Measurements from ENCODE around the genes HNRNPUL2 and TTC9C.

GRCh38 chr11:62516754-62517502 lies 29.7 kb downstream of the AHNAK start:
- PRO-cap = no peak
- RAMPAGE, long total RNA = no peak

- PRO-cap = no peak
- RAMPAGE, long total RNA = no peak
Measured at GRCh38 chr11:62533618-62534244, 12.9 kb downstream of the AHNAK start.

DNA sequence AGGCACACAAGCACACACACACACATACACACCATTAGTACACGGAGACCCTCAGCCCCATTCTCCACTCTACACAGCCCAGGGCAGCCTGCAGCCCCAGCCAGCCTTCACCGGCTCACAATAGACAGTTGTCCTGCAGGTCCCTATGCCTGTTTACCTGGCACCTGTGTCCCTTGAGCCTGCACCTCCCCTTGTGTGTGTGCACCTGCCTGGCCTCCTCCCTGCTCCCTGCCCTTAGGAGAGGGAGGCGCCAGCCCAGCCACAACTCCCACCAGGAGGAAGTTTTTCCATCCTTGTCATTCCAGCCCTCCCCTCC lies 4.5 kb downstream of the AHNAK start:
- PRO-cap = no peak
- RAMPAGE, long total RNA = no peak

GRCh38 chr11:62542748-62543766 lies 3.5 kb downstream of the AHNAK start:
- PRO-cap = no peak
- RAMPAGE, long total RNA = no peak

DNA sequence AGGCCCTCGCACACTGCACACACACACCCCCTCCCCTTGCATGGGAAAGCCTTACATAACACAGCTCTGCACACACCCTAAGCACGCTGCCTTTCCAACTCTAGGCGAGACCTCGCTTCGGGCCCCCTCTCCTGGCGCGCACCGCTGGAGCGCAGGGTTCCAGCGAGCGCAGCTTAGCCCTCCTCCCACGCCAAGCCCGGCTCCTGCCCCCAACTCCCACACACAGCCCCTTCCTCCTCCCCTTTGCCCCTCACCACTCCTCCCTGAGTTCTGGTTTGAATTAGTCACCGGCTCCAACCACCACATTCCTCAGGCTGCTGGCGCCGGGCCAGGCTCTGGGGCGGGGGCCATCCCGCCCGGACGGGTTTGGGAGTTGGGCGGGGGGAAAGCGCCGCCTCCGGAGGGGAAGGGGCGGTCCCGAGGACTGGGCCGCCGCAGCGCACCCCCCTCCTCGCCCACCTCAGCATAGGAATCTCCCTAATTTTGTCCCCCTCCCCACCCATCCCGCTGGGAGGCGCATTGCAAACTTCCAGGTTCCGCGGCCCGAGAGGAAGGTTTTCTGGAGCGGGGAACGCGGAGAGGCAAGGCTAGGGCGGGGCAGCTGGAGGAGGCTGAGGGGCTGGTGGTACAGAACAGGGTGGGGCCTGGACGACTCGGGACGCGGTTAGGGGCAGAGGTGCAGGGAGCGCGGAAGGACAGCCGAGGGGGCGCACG lies 959 bp downstream of the AHNAK start:
- PRO-cap = bidirectional peak, plus-strand start at position 651 of the sequence, minus-strand start at position 337 of the sequence
- RAMPAGE, long total RNA = no peak

DNA sequence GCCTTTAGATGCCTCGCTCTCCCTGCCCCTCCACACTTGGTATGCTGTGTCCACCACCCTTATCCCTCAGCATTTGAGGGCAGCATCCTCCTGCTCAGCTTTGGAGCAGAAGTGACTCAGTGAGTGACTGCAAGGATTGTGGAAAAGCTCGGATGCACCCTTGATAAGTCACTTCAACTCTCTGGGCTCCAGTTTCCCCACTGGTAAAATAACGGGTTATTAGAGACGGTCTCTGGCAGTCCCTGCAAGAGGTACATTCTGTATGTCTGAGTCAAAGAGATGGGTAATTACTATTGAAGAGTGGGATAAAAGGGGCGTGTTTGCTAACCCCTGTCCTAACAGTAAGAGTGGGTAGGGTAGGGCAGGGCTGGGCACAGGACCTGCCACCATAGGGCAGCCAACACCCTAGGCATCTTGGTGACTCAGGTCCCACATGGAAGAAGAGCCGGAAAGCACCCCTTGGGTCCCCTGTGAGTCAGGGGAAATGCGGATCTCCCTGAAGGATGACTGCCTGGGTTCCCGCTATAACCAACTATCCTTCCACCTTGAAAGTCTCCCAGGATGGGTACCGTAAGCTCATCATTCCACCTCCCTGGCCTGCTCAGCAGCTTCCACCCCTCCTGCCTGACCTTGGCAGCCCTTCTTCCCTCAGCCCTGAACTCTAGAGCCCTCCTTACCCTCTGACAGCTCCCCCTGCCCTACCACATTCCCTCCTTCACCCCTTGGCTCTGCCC lies 7.3 kb upstream of the AHNAK start:
- PRO-cap = no peak
- RAMPAGE, long total RNA = no peak

GRCh38 chr11:62560730-62561115 lies 13.0 kb downstream of the EEF1G start:
- PRO-cap = bidirectional peak, plus-strand start at chr11:62560894, minus-strand start at chr11:62560565
- RAMPAGE, long total RNA = no peak

DNA sequence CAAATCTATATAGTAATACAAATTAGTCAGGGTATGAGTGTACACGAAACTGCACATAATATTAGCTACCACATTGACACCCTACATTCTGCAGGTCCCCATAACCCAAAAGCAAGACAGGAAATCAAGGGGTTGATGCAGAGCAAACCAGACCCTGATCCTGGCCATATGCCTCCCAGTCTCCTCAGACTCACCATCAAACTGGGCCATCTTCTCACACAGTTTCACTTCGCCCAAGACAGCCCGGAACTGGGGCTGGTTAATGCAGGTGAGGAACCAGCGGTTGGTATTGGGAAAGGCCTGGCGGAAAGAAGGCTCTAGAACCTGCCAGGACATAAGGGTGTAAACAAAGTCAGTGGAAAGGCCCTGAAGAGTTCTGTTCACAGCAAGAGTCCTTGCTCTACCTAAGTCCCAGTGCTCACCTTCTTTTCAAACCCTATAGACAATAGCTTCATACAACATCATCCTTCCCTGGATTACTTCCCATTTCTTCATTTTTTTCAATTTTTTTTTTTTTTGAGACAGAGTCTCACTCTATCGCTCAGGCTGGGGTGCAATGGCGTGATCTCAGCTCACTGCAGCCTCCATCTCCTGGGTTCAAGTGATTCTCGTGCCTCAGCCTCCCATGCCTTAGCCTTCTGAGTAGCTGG lies 6.4 kb downstream of the EEF1G start:
- PRO-cap = no peak
- RAMPAGE, long total RNA = no peak

- PRO-cap = bidirectional peak, plus-strand start at chr11:62574204, minus-strand start at chr11:62573860
- RAMPAGE, long total RNA = no peak
Measured at GRCh38 chr11:62574095-62575114, 714 bp upstream of the EEF1G start.

- PRO-cap = bidirectional peak, plus-strand start at chr11:62602845, minus-strand start at chr11:62602781; bidirectional peak, plus-strand start at chr11:62603188, minus-strand start at chr11:62603096
- RAMPAGE, long total RNA = no peak
Measured at GRCh38 chr11:62602728-62603126, 1.1 kb upstream of the MTA2 start.

DNA sequence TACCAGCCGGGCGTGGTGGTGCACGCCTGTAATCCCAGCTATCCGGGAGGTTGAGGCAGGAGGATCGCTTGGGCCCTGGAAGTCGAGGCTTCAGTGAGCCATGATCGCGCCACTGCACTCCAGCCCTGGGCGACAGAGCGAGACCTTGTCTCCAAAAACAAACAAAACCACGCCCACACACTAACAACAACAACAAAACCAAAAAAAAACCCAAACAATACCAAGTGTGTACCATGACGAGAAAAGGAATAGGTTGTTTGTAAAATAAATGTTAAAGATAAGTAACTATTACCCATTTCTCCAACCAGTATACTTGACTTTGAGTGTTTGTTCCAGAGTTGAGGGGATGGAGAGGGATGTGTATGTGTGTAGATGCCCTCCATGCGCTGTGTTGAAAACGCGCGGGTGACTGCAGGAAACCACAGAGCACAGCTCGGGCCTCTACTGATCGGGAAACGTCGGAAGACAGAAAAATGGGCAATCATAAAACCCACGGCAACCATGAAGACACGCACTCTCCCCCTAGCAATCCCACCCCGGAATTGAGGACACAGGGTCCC lies 445 bp upstream of the UQCC3 start:
- PRO-cap = unidirectional peak, plus-strand start at position 223 of the sequence; bidirectional peak, plus-strand start at position 428 of the sequence, minus-strand start at position 390 of the sequence
- RAMPAGE, long total RNA = no peak

DNA sequence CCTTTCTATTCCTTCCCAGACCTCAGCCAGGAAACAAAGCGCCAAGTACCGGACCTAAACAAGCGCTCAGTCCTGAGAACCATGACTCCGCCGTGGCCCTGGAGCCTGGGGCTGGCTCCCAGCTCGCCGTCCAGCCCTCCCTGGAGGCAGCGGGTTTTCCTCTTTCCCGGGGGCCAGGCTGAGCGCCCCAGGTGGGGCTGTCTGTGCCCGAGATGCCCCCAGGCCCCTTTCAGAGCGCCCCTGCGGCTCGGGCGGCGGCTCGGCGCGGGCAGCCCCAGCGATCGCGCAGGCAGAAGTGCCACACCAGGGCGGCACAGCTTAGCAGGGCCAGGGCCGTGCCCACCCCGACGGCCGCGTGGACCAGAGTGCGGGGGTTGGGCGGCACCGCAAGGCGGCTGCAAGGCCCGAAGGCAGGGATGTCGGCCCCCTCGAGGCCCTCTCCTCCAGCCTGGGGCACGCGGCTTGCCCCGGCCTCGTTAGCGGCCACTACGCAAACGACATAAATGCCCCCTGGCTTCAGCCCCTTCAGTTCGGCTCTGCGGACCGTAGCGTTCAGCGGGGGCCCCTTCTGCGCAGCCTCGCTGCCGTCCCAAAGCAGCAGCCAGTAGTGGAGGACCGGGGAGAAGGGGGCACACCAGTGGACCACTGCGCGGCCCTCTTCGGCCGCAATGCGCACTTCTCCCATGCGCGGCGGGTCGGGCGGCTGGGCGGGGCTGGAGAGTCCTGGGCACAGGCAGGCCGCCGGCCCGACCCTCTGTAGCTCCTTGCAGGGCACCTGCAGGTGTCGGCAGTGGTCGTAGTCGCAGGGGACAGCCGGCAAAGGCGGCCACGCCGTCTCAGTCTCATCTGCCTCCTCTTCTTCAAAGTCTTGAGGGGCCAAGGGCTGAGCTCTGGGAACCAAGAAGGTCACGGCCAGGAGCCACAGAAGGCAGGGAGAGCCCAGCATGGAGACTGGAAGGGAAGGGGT lies 1.5 kb downstream of the LRRN4CL start:
- PRO-cap = bidirectional peak, plus-strand start at position 232 of the sequence, minus-strand start at position 142 of the sequence; bidirectional peak, plus-strand start at position 528 of the sequence, minus-strand start at position 367 of the sequence; bidirectional peak, plus-strand start at position 797 of the sequence, minus-strand start at position 670 of the sequence
- RAMPAGE, long total RNA = no peak

DNA sequence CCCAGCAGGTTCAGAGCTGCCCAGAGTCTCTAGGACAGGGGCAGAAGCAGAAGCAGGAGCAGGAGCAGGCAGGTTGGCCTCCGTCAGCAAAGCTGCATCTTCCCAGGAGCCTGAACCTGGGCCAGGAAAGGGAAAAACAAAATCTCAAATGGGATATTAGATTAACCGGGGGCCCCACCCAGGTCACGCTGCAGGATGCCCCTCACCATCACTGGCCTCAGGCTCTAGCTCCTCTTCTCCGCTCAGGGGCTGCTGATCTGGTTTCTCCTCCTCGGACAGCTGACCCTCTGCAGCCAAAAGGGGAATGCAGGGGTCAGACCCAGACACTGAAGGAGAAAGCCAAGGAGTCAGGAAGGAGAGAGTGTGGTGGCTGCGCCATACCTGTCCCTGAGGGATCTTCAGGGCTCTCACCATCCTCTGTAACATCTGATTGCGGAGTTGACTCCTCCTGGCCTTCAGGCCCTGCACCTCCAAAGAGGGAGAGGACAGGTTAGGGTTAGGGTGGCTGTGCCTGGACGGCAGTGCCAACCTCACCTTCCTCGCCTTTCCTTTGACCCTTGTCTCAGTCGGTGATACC lies 1.2 kb upstream of the LRRN4CL start:
- PRO-cap = no peak
- RAMPAGE, long total RNA = no peak

DNA sequence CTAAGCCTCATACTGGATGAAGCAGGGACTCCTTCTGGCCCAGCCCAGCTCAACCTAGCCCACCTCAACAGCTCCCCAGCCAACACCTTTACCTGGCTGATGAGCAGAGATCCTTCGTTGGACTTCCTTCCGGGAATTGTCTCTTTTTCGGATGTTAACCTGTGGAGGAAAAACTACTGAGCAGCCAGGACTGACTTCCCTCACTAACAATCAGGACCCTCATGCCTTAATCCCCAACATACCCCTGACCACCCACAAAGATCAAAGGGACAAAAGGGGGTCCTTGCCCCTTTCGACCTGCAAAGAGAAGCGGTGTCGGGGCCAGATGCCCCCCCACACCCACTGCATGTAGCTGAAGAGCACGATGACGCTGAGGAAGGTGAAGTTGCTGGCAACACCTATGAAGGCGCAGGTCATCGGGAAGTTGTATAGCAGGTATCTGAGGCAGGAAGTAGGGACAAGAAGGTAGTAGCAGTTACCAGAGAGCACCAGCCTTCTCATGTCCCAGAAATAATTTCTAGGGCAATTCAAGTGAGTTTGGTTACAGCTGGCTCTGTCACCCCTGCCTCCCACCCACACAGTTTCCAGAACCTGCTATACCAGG lies 1.8 kb upstream of the LRRN4CL start:
- PRO-cap = no peak
- RAMPAGE, long total RNA = no peak

DNA sequence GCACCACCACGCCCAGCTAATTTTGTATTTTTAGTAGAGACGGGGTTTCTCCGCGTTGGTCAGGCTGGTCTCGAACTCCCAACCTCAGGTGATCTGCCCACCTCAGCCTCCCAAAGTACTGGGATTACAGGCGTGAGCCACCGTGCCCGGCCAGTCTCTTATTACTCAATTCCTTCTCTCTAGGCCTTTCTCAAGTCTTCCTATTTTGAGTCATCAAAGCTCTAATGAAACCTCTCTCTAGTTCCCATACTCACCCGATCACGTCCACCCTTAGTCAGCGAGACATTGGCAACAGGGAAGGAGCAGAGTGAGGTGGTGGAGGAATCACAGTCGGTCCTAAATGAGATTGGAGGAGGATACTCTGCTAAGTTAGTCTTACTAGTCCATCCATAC lies 5.0 kb downstream of the BSCL2 start:
- PRO-cap = no peak
- RAMPAGE, long total RNA = no peak

GRCh38 chr11:62727000-62727826 lies at the start of gene HNRNPUL2:
Gene HNRNPUL2, minus strand, starts transcription at chr11:62727457.
- PRO-cap = bidirectional peak, plus-strand start at chr11:62727533, minus-strand start at chr11:62727486
- RAMPAGE, long total RNA = no peak

GRCh38 chr11:62728001-62729037 lies at the start of gene TTC9C:
Gene TTC9C, plus strand, starts transcription at chr11:62728486.
- PRO-cap = bidirectional peak, plus-strand start at chr11:62728179, minus-strand start at chr11:62727915; bidirectional peak, plus-strand start at chr11:62728498, minus-strand start at chr11:62728420
- RAMPAGE, long total RNA = start-site peak on the plus strand at chr11:62728506-62728527, 22 and 20 reads in 2 replicates

GRCh38 chr11:62786288-62787082 lies 717 bp upstream of the TMEM179B start:
- PRO-cap = bidirectional peak, plus-strand start at chr11:62786722, minus-strand start at chr11:62786634
- RAMPAGE, long total RNA = no peak

DNA sequence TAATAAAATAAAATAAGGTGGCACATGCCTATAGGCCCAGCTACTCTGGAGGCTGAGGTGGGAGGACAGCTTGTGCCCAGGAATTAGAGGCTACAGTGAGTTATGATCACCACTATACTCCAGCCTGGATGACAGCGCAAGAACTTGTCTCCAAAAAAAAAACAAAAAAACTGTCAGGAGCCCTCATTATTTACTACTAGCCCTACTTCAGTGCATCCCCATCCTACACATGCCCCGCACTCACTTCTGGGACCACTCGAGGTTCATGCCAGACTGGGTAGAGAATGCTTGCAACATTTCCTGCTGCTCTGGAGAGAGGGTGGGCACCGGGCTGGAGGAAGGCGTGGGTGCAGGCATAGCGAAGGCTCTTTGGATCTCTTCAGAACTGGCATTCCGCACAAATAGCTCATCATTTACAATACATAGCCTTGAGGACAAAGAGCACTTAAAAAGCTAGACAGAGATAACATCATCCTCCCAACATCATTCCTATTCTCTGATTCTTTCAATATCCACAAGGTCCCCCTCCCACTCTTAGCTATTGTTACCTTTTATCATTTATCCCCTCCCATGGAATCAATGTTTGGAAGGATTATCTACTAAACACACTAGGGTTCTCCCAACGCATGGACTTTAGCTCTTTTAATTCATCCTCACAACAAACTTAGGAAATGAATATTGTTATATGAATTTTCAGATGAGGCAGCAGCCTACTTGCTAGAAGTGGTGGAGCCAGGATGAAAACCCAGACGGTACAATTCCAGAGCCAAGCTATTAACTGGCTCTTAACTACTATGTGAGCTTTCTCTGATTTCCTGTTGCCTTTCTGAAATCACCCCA lies 2.4 kb upstream of the TMEM223 start:
- PRO-cap = no peak
- RAMPAGE, long total RNA = no peak

GRCh38 chr11:62824138-62824807 lies 7.6 kb downstream of the STX5 start:
- PRO-cap = no peak
- RAMPAGE, long total RNA = no peak

Measured in GM23338 (cell line).